HL-60 (cell line): ENCODE data around the gene PTPN1.

DNA sequence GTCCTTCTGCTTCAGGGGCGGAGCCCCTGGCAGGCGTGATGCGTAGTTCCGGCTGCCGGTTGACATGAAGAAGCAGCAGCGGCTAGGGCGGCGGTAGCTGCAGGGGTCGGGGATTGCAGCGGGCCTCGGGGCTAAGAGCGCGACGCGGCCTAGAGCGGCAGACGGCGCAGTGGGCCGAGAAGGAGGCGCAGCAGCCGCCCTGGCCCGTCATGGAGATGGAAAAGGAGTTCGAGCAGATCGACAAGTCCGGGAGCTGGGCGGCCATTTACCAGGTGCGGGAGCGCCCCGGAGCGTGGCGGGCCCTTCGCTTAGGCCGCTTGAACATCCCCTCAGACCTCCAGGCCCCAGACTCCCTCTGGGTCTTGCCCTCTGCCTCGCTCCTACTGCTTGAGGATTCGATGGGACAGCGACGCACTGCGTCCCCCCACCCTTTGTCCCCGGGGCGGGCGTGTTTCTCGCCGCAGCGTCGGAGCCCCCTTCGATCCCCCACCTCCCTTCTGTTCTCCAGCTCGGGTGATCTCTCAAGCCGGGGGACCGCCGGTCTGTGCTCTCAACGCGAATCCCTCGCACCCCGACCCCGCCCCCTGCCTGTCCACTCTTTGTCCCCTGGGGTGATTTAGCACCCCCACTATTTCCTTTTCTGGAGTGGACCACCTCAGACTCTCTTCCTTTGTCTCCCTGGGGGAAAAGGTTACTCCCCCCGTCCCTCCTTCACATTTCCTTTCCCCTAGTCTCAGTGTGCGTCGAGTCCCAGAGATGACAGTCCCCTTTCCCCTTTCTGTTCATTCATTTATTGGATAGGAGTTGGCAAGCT is at the start of gene PTPN1:
Gene PTPN1 (plus strand): TSS at position 65 of the 814 bp plus-strand sequence.
- RRBS, result 1% methylated on average over 18 of the region's 58 CpGs

GRCh38 chr20:50591089-50592077 is 81.2 kb downstream of the PTPN1 start:
- RRBS, result no CpG with 5 or more reads among the region's 10 CpGs

- RRBS, result no CpG with 5 or more reads among the region's 12 CpGs
Observed at GRCh38 chr20:50662940-50663591, 28.3 kb downstream of the RIPOR3 start.

DNA sequence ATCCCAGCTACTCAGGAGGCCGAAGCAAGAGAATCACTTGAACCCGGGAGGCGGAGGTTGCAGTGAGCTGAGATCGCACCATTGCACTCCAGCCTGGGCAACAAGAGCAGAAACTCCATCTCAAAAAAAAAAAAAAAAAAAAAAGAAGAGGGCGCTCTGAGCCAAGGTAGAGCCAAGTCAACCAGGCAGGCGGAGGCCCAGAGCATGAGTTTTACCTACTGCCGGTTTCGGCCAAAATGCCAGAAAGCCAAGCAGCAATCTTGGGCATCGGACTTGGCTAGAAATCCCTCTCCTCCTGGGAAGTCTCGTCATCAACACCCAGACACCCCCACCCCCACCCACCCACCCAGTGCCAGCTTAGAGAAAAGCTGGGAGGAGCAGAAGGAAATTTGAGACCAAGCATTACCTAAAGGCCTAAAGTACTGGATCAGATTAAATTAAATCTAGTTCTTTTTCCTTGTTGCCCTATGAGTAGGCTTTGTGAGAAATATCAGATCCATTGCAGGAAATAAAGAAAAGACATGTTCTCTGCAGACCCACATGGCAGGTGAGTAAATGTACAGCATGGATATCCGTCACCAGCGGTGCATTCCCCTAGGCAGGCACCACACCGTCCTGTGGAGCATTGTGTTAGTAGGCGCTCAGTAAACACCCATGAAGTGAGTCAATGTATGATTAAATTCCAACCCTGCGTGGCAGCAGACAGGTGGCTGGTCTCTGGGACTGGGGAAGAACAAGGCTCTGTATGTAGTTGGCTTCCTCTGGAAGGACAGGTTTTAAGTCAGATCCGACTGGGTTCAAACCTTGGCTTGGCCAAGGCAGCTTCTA is 21.1 kb downstream of the RIPOR3 start:
- RRBS, result no CpG with 5 or more reads among the region's 16 CpGs

GRCh38 chr20:50673207-50674300 is 17.8 kb downstream of the RIPOR3 start:
- RRBS, result 66% methylated on average over 5 of the region's 26 CpGs

DNA sequence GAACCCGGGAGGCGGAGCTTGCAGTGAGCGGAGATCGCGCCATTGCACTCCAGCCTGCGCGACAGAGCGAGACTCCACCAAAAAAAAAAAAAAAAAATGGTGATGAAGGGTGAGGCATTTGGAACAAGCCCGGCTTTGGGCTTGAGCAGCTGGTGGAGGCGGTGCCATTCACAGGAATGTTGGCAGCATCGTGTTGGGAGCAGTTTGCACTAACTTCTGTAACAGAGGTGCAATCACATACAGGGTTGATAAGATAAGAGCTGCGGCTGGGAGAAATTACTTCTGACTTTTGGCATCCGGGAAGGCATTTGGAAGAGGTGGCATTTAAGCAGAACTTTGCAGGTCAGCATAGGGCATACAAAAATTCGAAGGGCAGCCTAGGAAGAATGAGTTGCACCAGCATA is 16.2 kb upstream of the RIPOR3 start:
- RRBS, result no CpG with 5 or more reads among the region's 14 CpGs

- RRBS, result no CpG with 5 or more reads among the region's 8 CpGs
Observed at GRCh38 chr20:50727844-50728540, 3.4 kb upstream of the PARD6B start.

- RRBS, result no CpG with 5 or more reads among the region's 29 CpGs
Observed at GRCh38 chr20:50840573-50841037, 45.7 kb downstream of the BCAS4 start.

DNA sequence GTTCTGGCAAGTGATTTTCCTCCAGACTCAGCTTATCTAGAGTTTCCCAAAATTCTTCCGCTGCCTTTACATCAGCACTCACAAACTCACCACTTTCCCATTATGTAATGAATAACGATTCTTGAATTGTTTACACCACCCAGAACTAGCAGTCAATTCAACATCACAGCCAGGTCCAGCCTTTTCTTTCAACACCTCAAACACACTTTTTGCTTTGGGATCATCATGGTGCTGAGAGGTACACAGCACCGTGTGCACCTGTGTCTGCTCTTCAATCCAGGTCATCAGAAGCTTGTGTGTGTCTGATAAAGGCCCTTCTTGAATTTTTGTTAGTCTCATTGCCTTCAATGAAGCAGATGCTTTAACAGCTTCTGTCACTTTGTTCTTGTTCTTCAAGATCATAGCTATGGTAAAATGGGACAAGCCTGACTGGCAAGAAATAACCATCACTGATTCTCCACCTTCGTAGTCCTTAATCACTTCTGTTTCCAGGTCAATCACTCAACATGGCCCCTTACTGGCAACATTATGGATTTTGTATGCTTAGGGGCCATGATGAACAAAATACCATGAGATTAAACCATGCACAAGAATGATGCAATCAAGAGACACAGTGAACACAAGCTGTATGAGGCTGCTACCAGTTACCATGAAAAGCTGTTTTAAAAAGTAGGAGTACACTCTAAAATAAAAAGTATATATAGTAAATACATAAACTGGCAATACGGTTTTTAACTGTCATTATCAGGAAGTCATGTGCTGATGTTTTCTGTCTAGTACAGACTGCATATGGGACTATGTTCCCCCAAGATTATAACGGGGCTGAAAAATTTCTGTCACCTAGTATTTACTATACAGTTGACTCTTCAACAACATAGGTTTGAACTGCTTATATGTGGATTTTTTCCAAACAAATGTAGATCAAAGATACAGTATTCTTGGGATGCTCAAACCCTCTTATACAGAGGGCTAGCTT is 32.8 kb downstream of the ADNP start:
- RRBS, result no CpG with 5 or more reads among the region's 6 CpGs

DNA sequence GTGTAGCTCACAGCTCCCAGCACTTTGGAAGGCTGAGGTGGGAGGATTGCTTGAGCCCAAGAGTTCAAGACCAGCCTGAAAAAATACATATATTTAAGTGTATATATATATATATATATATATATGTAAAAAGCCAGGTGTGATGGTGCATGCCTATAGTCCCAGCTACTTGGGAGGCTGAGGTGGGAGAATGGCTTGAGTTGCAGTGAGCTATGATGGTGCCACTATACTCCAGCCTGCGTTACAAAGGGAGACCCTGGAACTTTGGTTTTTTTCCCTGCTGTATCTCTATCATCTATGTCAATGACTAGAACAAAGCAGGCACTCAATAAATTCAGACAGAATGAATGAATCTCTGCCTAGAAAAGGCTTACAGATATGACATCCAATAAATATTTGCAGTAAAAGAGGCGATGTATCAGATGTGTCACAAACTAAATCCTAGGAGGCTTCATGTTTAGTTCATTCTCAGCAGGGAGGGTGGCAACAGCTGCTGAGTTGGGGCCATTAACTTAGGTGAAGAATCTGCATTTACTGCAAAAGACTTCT is 12.0 kb downstream of the ADNP start:
- RRBS, result no CpG with 5 or more reads among the region's 2 CpGs

GRCh38 chr20:51020984-51022249 is 1.5 kb downstream of the KCNG1 start:
- RRBS, result no CpG with 5 or more reads among the region's 20 CpGs

DNA sequence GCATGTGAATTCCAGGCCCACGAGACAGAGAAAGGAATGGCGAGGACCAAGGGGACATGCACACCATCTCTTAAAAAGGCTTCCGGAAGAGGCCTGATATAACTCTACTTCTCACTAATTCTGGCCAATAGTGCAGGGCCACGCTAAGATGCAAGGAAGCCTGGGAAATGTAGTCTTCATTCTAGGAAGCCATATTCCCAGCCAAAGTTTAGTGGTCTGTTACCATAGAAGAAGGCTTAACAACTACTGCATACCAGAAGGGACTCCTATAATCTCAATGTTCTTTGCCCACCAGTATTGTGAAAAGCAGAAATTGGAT is 177.1 kb upstream of the KCNG1 start:
- RRBS, result no CpG with 5 or more reads among the region's 4 CpGs

GRCh38 chr20:51480471-51481079 is 61.9 kb downstream of the NFATC2 start:
- RRBS, result no CpG with 5 or more reads among the region's 13 CpGs

GRCh38 chr20:51497910-51498547 is 44.5 kb downstream of the NFATC2 start:
- RRBS, result no CpG with 5 or more reads among the region's 12 CpGs

GRCh38 chr20:51628905-51629439 is 86.5 kb upstream of the NFATC2 start:
- RRBS, result no CpG with 5 or more reads among the region's 5 CpGs

DNA sequence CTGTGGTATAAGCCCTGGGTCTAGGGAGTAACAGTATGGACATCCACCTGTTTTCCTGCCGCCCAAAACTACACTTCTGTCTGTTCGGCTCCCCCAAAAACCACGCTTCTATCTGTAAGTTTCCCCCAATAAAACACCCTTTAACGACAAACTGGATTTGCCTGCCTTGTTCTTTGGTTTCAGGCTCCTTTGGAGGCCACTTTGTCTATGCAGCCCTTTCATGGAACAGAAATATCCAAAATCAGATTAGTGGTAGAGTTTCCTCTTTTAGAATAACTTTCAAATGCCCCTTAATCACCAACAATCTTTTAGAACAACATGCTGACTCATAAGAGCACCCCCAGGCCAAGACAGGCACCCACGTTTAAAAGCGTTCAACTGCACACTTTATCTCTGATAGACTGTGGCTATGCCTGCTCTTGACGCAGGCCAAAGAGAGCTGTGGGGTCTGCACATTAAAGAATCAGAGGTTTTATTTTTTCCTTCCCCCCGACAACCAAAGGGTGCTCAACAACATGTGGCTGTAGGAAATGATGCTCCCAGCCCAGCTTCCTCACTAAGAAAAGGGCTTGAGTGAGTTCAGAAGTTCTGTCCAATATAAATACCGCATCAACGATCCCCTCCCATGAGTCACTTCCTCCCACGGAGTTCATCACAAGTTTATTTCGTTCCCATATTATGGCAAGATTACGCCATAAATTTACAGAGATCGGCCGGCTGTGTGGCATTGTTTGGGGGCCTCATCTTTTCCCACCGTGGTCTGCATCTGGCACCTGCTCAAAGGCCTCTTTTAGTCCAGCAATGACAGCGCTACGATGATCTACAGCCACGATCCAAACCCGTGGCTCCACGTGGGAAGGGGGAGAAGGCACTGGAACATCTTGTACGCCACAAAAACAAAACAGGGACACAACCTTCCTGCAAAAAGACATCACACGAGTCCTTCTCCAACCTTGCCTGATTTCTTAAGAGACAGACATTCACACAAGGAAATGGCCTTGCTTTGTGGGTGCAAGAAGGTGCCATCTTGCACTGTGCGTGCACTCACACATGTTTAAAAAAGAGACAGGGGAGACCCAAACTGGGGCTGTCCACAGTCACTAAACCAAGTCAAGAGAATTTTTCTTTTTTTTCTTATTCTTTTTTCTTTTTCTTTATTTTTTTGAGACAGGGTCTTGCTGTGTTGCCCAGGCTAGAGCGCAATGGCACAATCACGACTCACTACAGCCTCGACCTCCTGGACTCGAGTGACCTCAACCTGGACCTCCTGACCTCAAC is 88.8 kb upstream of the NFATC2 start:
- RRBS, result no CpG with 5 or more reads among the region's 28 CpGs

GRCh38 chr20:51650884-51651185 is 108.3 kb upstream of the NFATC2 start:
- RRBS, result no CpG with 5 or more reads among the region's 5 CpGs

- RRBS, result no CpG with 5 or more reads among the region's 3 CpGs
Observed at GRCh38 chr20:51701372-51701846, 66.8 kb downstream of the ATP9A start.

- RRBS, result no CpG with 5 or more reads among the region's 7 CpGs
Observed at GRCh38 chr20:51934346-51934748, 132.0 kb upstream of the SALL4 start.

GRCh38 chr20:52616450-52617036 is 355.6 kb upstream of the TSHZ2 start:
- RRBS, result no CpG with 5 or more reads among the region's 5 CpGs